ENCODE measurements around the gene ABCA1.

- PRO-cap: no peak
These were observed 46.1 kb downstream of the INVS start for GRCh38 chr9:100145057-100145533.

DNA sequence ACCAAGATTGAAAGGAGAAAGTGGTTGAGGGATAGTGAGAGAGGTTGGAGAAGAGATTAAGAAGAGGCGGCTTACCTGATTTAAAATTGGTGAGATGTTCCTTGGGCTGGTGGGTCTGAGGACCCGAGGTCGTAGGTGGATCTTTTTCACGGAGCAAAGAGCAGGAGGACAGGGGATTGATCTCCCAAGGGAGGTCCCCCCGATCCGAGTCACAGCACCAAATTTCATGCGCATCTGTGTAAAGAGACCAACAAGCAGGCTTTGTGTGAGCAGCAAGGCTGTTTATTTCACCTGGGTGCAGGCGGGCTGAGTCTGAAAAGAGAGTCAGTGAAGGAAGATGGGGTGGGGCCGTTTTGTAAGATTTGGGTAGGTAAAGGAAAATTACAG is 46.8 kb downstream of the INVS start:
- PRO-cap: no peak

- PRO-cap: bidirectional peak, plus-strand start at chr9:100411856, minus-strand start at chr9:100411755
These were observed 15.5 kb upstream of the MSANTD3 start for GRCh38 chr9:100411408-100411959.

DNA sequence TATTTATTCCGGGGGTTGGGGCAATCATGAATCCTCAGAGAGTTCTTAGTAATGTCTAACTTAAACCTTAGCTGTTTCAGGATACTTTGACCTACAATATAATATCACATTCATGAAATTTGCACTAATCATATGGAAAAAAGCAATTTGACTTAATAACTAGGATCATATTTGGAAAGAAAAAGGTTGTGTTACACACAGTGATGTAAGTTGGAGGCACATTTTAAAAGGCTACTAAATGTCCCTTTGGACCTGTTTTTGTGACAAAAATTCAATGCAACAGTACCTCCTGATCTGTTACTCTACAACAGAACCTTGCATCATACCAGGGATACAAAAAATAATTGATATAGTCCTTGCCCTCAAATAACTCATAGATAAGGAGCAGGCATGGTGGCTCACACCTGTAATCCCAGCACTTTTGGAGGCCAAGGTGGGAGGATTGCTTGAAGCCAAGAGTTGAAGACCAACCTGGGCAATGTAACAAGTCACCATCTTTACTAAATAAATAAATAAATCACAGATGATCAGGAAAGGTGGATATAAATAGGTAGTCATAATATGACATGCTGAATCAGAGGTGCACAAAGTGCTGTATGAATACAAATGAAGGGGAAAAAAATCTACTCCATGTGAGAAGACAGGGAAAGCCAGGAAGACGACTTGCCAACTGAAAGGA is 67.0 kb downstream of the BAAT start:
- PRO-cap: no peak

DNA sequence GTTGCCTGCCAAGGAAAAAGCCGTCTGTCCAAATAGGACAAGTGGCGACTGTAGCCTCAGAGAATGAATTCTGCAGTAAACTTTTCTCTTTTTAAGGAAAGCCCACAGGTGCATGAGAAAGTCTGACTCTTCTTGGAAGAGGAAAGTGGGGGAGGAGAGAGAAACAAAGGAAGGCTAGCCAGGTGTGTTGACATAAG is 58.5 kb downstream of the BAAT start:
- PRO-cap: no peak

- PRO-cap: no peak
These were observed 17.1 kb downstream of the ALDOB start for GRCh38 chr9:101418360-101418995.

DNA sequence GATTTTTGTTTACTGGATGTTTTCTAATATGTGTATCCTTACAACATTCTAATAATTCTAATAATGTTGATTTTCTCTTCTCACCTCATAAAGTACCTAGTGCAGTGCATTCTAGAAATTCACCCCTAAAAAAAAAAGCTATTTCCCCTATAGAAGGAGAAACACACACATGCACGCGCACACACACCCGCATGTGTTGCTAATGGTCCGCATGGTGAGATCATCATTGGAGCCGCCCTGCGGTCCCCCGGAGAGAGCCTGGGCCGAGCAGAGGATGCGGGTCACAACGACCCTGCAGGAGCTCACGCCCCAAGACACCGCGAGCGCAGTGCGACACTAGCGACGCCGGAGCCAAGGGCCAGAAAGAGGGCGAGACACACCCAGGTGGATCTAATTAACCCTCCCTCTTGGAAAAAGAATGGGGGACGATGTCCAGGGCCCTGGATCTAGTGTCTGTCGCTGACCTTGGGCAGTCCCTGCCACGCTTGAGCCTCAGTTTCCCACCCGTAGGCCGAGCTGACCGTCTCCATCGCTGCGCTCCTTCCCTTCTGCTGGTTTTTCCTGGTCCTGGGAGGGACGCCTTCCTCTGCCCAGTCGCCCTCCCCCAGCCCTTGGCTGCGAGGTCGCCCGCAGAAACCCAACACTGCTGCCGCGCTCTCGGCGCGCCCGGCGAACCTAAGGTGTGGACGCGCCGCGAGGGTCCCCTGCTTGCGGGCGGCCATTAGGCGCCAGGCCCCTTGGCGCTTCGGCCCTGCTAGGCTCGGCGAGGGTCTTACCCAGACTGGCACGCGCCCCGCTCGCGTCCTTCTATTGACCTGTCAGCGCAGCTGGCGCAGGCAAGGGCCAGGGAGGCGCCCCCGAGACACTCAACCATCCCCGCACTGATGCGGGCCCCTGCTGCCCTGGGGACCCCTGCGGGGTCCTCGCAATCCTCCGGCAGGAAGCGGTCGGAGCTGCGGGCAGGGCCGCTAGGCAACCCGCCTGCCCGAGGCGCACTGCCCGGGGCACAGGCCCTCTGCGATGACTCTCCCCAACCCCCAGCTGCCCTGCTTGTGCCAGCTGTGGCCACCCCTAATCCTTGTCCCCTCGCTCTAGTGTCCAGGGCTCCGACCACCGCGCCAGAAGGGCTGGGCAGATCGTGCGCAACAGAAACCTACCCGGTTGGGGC is 797 bp downstream of the PGAP4 start:
- PRO-cap: no peak

- PRO-cap: no peak
These were observed 31.6 kb downstream of the GRIN3A start for GRCh38 chr9:101706854-101707306.

DNA sequence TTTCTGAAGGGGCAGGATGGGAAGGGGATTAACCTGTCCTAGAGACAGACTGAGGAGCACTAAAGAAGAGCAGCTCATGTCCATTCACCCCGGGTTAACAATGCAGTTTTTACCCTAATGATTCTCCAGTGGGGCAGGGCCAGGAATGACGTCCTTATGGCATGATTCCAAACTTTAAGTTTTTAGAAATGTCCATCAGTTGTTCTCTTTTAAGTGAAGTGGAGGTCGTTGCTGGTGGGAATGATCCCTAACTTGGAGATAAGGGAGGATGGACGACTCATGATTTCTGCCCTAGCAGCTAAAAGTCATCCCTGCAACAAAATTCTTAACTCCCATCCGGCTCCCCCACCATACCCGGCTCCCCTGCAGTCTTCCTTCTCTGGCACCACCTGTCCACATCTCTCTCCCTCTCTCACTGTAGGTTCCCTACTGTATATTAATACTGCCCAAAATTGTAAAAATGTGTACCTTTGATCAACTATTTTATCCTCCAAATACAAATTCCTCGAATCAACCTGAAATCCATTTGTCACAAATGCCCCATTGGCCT is 1.2 kb downstream of the NIPSNAP3A start:
- PRO-cap: no peak

GRCh38 chr9:104818477-104818905 is 54.6 kb downstream of the NIPSNAP3B start:
- PRO-cap: no peak

DNA sequence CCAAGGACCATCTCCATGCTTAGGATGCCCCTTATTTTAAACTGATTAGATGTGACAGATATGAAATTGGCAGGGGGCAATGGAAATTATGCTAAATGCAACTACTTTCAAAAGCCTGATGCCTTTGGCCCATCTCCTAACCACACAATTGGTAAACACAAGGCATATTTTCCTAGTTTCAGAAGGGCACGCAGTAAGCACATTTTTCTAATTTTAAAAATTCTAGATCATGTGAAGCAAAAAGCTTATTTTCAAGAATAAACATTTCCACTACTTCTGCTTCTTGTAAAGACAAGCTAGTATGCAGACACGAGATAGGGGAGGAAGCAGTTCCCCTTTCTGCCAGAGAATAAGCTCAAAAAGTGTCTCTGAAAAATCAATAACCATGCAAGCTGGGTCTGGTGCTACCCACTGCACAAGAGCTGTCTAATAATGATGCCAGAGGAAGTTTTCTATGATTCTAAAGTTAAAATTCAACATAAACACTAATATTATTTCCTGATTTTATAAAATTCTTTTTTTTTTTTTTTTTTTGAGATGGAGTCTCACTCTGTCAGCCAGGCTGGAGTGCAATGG is 67.6 kb downstream of the ABCA1 start:
- PRO-cap: no peak

GRCh38 chr9:104868777-104869735 is 58.9 kb downstream of the ABCA1 start:
- PRO-cap: no peak

DNA sequence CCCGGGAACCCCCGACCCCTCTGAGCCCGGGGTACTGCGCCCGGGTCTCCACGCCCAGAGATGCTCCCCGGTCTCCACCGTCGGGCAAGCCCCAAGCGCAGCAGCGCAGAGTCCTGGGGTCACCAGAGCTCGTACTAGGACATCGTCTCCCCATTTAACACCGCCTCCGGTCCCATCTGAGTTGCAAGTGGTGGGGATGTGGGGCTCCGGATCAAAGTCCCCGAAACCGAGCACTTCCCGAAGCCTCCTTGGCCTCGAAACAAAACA is 389 bp downstream of the ABCA1 start:
- PRO-cap: no peak

DNA sequence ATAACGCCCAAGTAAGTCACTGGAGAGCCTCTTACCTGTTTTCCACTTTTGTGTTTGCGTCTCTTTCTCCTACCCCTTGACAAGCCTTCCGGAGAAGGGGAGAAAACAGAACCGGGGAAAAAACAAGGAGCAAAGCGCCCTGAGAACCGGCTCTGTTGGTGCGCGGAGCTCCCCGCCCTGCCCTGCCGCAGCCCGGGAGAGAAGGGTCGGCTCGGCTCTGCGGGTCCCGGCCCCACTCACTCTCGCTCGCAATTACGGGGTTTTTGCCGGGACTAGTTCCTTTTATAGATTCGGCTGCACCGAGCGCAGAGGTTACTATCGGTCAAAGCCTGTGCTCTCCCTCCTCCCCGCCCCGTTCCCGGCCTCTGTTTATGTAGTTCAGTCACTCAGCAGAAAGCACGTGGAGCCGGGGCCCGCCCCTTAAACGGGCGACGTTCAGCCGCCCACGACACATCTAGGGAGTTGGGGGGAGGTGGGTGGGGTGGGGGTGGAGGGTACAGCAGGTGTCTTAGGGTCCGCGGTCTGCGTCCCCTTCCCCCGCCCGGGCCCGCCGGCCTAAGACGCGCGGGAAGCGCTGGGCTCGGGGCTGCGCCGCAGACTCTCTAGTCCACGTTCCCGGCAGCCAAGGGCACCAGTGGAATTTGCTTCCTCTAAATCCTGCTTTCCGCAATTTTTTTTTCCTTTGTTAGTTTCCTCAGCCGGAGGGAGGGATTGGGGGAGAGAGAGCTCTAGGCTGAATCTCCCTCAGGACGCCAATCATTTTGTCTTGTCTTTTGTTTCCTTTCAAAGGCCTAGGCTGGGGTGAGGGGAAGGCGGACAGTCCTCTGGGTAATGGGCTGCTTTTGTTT is at the start of gene ABCA1:
ABCA1 (minus strand) TSS at position 256 of the 848 bp plus-strand sequence.
- PRO-cap: unidirectional peak, minus-strand start at position 256 of the sequence

DNA sequence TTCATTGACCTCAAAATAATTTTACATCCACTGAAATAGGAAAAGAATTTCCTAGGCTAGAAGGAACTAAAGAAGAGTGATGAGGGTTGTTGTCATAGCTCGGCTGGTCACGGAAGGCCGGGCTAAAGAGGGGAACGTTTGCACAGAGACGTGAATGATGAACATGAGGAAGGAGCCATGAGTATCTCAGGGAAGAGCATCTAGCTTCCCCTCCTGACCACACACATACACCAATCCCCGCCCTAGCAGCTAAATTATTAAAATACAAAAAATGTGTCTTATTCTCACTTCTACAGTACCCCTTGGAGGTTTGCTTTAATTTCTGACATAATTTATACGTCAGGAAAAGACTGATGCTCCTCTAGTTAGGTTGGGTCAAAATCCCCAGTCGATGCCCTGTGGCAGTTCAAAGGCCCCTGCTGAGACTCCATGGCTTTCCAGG is 124.5 kb upstream of the ABCA1 start:
- PRO-cap: no peak

GRCh38 chr9:105142317-105143581 is 101.7 kb upstream of the SLC44A1 start:
- PRO-cap: no peak

DNA sequence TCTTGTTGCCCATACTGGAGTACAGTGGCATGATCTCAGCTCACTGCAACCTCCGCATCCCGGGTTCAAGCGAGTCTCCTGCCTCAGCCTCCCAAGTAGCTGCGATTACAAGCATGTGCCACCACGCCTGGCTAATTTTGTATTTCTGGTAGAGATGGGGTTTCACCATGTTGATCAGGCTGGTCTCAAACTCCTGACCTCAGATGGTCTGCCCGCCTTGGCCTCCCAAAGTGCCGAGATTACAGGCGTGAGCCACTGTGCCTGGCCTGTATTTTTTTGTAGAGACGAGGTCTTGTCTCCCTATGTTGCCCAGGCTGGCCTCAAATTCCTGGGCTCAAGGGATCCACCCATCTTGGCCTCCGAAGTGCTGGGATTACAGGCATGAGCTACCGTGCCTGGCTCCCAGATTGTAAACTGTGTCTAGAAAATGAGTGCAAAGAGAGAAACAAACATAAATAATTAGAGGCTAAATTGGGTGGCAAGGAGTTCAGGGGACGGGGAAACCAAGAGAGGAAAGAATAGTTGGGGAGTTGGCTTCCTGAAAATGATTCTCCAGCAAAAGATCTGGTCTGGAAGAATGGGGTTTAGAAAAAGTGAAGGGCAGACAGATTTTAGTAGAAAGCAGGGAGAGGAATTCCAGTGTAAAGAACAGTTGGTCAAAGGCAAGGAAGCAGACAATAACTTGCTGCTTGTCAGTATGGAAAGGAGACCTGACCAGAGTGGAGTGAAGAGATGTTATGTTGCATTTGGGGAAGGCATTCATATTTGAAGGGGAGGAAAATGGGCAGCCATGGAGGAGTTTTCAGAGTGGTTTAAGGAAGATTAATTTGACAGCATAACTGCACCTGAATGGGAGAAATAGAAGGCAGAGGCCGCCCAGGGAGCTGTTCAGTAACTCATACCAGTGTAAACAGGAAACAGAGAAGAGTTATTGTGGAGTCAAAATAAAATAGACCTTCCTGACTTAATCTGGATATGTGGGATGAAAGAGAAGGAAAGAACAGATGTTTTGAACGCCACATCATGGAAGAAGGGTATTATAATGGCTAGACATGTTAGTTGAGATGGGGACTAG is 13.0 kb downstream of the SLC44A1 start:
- PRO-cap: no peak

- PRO-cap: no peak
These were observed 94.6 kb upstream of the FSD1L start for GRCh38 chr9:105353003-105353820.

- PRO-cap: no peak
These were observed 19.0 kb downstream of the TMEM38B start for GRCh38 chr9:105713219-105713873.

GRCh38 chr9:105930037-105930778 is 235.9 kb downstream of the TMEM38B start:
- PRO-cap: no peak

Measured in natural killer cell (primary cell).